Metastatic Liver Carcinoma in the Lung (tissue), 2 donors: ENCODE measurements around a stretch of chr10.

DNA sequence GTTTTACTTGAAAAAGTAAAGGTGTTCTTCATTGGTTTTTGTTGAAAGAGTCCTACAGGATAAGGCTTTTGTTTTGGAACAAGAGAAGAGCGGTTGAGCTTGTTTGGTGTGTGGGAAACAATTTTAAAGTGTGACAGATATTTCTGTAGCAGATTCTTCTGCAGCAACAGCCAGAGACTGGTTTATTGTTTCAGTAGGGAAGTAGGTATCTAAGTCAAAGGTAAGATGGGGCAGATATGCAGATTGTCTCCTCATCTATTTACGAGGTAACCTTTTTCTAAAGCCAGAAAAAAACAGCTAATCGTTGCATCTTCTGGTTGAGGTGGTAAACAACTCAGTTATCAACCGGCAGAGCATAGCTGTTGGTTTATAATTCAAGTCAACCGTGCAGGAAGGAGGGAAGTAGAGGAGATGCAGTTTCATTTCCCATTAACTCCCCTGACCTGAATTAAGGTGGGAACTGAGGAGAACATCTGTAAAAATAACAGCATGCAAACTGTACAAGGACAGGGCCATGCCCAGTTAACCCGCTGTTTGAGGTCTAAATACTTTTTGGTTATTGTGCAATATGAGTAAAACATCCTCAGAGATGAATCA is 156.4 kb upstream of the ITGB1 start:
- PRO-cap, 2 experiments: no peak in any of the 2 experiments

DNA sequence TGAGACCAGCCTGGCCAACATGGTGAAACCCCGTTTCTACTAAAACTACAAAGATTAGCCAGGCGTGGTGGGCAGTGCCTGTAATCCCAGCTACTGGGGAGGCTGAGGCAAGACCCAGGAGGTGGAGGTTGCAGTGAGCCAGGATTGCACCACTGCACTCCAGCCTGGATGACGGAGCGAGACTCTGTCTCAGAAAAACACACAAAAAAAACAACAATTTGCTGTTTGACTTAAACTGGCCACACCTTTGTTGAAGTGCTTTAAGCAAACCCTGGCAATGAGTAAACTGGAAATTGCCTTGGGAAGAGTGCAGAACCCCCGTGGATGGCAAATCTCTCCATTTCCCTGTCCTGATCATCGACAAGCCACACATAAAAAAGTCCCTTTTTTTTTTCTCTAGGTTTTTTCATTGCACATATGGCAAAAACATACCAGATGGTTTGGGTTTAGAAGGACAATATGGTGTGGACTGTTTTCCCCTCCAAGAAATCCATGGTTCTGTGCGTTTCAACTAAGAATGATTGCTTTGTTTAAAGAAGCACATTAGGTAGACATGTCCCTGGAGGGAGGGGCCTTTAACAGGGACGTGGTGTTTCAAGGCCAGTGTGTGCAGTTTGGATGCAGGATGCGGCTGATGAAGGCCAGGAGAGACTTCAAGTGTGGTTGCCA is 76.9 kb downstream of the NRP1 start:
- PRO-cap, 2 experiments: no peak in any of the 2 experiments

- PRO-cap, 2 experiments: no peak in any of the 2 experiments
These were observed 71.0 kb downstream of the NRP1 start for GRCh38 chr10:33263373-33264026.

DNA sequence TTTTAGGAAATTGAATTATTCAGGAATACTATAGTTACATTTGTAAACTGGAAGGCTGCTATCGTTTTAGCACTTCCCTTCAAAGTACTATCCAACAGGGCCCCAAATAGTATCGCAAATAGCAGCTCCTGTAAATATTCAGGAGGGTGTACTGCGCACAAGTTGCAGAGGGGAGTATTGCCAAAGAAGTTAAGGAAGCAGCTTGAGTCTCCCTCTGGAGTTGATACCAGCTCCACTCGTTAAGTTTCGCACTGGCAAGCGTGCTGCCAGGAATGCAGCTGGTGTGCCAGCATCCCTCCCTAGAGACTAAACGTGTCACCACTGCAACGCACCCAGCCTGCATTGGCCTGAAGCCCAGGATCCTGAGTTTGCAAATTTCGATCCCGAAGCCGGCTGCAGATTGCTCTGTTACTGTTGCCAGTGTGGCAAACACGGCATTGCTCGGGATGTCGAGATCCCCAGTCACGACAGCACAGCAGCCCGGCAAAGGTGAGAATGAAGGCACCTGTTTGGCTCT is 61.2 kb downstream of the NRP1 start:
- PRO-cap, 2 experiments: peak in 1 of 2 experiments; most common plus-strand start position 437 of the sequence (in 1)

DNA sequence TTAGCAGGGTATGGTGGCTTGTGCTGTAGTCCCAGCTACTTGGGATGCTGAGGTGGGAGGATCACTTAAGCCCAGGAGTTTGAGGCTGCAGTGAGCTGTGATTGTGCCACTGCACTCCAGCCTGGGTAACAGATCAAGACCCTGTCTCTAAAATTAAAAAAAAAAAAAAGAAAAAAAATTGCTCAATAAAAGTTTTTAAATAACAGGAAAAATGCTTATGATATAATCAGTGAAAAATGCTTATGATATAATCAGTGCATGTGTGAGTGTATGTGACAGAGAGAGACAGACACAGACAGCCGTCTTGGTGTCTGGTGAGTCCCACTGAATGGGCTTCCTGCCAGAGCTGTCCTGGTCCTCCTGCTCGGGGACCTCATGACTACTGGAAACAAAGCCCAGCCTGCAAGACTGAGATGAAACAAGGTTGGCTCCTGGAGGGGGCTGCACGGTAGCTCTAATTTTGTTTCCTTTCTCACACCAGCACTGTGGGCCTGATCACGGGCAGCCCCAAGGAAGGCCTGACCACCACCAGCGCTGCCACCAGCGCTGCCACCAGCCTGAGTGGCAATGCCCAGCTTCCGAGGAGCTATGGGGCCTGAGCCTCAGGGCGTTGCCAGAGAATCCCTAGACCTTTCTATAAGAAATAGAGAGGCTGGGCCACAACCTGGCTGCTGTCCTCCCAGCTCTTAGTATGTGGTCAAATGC is 57.4 kb downstream of the NRP1 start:
- PRO-cap, 2 experiments: no peak in any of the 2 experiments

- PRO-cap, 2 experiments: peak in 1 of 2 experiments; most common minus-strand start chr10:33773200 (in 1)
These were observed 438.4 kb upstream of the NRP1 start for GRCh38 chr10:33772426-33773645.

- PRO-cap, 2 experiments: no peak in any of the 2 experiments
These were observed 139.4 kb downstream of the PARD3 start for GRCh38 chr10:34675356-34676353.

DNA sequence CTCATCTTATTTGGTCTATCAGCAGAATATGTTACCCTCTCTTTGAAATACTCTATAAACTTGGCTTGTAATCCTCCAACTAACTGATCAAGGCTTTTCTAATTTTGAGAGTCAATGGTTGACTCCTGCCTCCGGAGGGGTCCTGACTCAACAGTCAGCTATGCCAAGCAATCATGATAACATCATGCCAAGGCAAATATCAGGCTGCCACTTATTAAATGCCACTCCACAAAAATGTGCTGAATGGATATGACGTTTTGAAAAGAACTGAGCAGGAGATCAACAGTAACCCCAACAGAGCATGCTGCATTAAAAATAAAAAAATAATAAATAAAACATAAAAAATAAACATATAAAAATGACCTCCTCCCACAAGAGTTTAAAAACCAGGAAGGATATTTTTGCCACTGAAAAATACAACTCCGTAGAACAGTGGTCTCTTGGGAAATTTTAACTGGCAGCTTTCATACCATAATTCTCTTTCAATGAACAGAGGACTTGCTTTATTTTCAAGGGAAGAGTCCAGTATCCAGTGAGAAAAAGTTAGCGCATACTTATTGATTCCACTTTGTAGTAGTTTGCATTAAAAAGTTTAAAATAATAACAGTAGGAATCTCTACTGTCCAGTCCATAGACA is 116.0 kb downstream of the PARD3 start:
- PRO-cap, 2 experiments: no peak in any of the 2 experiments

GRCh38 chr10:34768233-34769569 is 46.4 kb downstream of the PARD3 start:
- PRO-cap, 2 experiments: no peak in any of the 2 experiments

DNA sequence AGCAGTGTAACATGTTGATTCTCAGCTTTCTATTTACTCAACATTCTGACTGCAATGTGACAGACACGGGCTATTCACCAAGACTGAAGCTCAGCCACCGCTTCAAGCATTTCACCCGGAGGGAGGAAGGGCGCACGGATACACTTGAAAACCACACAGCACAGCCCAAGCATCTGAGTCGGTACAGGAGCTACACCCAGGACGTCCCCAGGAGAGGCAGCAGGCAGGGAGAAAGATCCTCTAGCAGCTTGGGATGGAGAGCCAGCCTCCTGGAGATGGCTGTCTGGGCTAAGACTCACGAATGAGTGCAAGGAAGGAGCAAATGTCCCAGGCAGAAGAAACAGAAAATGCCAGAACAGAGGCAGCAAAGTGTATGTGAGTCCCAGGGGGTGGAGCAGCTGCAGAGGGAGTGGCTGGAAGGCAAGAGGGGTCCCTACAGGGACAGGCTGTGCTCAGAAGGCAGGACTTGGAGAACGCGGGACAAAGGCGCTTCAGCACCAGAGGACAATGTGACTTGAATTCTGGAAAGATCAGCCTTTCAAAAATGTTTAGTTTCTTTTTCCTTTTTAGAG is 5.8 kb downstream of the PARD3 start:
- PRO-cap, 2 experiments: no peak in any of the 2 experiments

- PRO-cap, 2 experiments: peak in 1 of 2 experiments; most common minus-strand start chr10:34854231 (in 1)
These were observed 39.0 kb upstream of the PARD3 start for GRCh38 chr10:34854106-34854566.

- PRO-cap, 2 experiments: no peak in any of the 2 experiments
These were observed 51.8 kb upstream of the PARD3 start for GRCh38 chr10:34866887-34867395.

DNA sequence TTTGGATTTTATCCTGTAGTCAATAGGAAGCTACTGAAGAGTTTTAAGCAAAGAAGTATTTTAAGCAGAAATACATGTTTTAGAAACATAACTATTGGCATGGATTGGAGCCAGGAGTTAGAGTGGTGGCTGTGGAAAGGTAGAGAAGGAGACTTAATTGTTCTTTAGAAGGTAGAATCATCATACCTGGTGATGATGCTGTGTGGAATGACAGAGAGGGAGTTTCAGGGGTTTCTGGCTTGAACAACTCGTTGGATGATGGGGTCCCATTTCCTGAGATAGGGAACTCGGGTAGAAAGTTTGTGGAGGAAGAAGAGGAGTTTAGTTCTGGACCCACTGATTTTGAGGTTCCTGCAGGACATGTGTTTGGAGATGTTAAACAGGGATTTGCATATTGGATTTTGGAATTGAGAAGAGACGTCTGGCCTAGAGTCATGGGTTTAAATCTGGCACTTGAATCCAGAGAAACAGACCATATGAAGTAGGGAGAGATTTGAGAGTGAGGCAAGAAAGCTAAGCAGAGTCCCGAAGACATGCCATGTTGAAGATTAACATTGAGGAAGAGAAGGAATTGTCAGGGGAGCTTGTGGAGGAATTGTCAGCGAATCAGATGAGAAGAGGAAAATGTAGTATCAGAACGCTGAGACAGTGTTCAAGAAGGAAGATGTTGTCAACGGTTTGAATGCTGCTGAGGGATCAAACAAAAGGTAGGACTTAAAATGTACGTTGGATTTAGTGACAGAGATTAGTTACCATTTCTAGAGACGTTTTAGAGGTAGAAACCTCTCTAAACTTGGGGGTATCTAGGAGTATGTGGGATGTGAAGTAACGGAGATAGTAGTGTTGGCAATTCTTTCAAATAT is 14.9 kb downstream of the CREM start:
- PRO-cap, 2 experiments: no peak in any of the 2 experiments

DNA sequence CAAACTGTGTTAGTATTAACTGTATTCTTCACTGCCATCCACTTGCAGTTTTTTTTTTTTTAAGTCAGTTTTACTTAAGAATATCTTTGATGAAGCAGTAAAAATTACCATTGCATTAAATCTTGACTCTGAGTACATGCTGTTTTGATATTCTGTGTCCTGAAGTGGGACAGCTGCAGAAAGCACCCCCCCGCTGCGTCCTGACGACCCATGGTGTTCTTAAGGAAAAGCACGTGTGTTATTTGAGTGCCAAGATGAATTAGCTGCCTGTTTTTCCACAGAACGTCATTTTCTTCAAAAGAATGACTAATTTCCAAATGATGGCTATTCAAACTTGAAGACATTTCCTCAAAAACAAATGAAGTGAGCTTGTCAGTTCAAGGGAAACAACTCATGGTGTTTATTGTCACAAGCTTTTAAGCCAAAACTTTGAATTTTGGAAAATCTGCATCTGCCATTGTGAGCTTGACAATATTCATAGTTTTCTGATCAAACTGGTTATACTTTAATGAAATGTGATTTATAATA is 45.9 kb downstream of the CREM start:
- PRO-cap, 2 experiments: no peak in any of the 2 experiments

DNA sequence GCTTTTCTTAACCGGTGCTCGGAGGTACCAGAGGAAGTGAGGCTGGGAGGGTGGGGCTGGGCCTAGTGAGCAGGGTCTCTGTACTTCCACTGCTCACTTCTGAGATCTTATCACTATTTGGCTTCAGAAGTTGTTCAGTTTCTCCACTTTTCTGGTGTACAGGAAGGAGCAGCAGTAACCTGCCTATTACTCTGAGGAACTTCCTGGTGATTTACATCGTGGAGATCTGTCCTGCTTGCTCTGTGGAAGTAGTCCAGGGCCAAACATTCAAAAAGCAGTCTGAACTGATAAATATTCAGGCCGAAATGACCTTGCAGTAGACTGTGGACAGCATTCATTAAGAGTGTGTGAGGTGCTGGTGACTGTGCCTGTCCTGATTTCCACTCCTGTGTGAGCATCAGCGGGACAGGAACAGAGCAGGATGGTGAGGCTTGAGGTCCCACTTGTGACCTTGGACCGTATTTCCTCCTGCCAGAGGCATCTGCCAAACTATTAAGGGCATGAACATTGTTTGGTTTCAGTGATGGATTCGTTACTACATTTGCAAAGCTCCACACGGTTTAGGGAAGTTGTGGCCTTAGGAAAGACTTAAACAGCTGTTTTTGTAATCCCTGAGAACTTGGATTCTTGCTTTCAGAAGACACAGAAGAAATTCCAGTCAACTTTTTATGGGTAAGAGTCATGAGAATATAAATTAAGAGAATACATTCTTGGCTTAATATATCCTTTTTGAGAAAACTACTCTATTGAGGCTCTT is 32.7 kb downstream of the CCNY start:
- PRO-cap, 2 experiments: no peak in any of the 2 experiments

- PRO-cap, 2 experiments: no peak in any of the 2 experiments
These were observed 35.2 kb downstream of the CCNY start for GRCh38 chr10:35371393-35372083.

DNA sequence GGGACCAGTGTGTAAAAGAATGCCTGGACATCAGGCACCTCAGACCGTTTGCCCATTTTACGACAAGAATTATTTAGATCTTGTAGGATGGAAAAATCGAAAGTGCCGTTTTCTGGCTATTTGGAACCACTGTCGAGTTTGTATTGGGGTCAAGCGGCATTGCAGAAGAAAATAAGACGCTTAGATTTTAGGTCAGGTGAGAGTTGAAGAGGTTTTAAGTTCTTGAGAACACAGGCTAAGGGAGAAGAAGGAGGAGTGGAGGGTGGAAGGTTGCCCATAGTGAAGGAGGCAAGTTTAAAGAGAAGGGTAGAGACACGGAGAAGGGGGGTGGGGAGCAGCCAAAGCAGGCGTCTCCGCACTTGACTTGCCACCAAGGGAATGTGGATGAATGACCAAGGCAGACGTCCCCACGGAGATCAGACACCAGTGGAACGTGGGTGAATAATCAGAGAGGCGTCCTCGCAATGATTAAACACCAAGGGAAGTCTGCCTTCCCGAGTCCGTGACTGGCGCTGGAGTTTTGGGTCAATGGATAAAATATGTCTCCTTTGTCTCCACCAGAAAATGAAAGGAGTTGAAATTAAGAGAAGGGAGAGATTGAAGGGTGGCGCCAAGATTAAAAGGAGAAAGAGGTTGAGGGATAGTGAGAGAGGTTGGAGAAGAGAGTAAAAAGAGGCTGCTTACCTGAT is 71.3 kb downstream of the CCNY start:
- PRO-cap, 2 experiments: no peak in any of the 2 experiments

DNA sequence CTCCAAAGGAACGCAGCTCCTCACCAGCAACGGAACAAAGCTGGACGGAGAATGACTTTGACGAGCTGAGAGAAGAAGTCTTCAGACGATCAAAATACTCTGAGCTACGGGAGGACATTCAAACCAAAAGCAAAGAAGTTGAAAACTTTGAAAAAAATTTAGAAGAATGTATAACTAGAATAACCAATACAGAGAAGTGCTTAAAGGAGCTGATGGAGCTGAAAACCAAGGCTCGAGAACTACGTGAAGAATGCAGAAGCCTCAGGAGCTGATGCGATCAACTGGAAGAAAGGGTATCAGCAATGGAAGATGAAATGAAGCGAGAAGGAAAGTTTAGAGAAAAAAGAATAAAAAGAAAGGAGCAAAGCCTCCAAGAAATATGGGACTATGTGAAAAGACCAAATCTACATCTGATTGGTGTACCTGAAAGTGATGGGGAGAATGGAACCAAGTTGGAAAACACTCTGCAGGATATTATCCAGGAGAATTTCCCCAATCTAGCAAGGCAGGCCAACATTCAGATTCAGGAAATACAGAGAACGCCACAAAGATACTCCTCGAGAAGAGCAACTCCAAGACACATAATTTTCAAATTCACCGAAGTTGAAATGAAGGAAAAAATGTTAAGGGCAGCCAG is 130.3 kb upstream of the GJD4 start:
- PRO-cap, 2 experiments: no peak in any of the 2 experiments

GRCh38 chr10:36300918-36301161 is 658.7 kb upstream of the FZD8 start:
- PRO-cap, 2 experiments: no peak in any of the 2 experiments

DNA sequence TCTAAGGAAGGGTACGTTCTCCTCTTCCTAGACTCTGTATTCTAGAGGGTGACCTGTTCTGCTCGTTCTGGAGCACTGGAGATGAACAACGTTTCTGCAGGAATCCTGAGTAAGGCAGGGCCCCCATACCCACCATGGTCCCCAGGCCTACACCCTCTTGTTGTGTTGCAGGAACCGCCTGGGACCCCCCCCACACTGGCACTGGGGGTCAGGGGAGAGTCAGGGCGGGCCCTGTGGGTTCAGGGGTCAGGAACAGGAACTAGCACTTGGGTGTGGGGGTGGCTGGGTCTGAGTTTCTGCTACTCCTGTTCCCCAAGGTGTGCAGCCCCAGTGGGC is 129.1 kb downstream of the ZNF248 start:
- PRO-cap, 2 experiments: no peak in any of the 2 experiments